ENCODE results near the genes ZFP82 and ZNF875.

DNA sequence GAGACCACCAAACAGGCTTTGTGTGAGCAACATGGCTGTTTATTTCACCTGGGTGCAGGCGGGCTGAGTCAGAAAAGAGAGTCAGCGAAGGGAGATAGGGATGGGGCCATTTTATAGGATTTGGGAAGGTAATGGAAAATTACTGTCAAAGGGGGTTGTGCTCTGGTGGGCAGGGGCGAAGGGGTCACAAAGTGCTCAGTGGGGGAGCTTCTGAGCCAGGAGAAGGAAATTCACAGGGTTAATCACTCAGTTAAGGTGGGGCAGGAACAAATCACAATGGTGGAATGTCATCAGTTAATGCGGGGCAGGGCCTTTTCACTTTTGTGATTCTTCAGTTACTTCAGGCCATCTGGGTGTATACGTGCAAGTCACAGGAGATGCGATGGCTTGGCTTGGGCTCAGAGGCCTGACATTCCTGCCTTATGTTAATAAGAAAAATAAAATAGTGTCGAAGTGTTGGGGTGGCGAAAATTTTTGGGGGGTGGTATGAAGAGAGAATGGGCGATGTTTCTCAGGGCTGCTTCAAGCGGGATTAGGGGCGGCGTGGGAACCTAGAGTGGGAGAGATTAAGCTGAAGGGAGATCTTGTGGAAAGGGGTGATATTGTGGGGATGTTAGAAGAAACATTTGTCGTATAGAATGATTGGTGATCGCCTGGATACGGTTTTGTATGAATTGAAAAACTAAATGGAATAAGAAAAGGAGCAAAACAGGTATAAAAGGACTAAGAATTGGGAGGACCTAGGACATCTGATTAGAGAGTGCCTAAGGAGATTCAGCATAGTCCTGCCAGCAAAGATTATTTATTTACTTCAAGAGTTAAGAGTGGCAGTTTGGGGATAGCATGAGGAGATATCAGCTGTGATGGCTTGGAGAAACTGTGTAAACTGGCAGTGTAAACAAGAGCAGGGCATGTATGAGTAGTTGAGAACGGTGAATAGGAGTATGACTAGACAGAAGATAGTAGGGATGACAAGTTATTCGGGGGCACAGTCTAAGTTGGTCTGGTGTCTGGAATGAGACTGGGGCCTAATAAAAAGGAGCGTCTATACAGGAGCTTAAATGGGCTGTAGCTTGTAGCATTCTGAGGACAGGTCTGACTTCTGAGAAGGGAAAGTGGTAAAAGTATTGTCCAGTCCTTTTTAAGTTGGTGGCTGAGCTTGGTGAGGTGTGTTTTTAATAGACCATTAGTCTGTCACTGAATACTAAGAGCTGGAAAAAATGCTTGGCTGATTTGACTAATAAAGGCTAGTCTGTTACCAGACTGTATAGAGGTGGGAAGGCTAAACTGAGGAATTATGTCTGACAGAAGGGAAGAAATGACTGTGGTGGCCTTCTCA lies 3.7 kb upstream of the COX7A1 start:
- RAMPAGE, long total RNA: no peak
- RRBS: no CpG with 5 or more reads among the region's 18 CpGs
PRO-cap:
- standard: no peak
- CoPRO, capped RNA only, 2 experiments: no peak in any of the 2 experiments
- CoPRO, capped and uncapped RNA, 2 experiments: no peak in any of the 2 experiments
- CoPRO, uncapped RNA only, 2 experiments: no peak in any of the 2 experiments
CAGE:
- cytosol, long polyA plus RNA: no peak
- long polyA plus RNA: no peak
- nucleolus, long total RNA: no peak
- nucleus, long polyA plus RNA: no peak

DNA sequence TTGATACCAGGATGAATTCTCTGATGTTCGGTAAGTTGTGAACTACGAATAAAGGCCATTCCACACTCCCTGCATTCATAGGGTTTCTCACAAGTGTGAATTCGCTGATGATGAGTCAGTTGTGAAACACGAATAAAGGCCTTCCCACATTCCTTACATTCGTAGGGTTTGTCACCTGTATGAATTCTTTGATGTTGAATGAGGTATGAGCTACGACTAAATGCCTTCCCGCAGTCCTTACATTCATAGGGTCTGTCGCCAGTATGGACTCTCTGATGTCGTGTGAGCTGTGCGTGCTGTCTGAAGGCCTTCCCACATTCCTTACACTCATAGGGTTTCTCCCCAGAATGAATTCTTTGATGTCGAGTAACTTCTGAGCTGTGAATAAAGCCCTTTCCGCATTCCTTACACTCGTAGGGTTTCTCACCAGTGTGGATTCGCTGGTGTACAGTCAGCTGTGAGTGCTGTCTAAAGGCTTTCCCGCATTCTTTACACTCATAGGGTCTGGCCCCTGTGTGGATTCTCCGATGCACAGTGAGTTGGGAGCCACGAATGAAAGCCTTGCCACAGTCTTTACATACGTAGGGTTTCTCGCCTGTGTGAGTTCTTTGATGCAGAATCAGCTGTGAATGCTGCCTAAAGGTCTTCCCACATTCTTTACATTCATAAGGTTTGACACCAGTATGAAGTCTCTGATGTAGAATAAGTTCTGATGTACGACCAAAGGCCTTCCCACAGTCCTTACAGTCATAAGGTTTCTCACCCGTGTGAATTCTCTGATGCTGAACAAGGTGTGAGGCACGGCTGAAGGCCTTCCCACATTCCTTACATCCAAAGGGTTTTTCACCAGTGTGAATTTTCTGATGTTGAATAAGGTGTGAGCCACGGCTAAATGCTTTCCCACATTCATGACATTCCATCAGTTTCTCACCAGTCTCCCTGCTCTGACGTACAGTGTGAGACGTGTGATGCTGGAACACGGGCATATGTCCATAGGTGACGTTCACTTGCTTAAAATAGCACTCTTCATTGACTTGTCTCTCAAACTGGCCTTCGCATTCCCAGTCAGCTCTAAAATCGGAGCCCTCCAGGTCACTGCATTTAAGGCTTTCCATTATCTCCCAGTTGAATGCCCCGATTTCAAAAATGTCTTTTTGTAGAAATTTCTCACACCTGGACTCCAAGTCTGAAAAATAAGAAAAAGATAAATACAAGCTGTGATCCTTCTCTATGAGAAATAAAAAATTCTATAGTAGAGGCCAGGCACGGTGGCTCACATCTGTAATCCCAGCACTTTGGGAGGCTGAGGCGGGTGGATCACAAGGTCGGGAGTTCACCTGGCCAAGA lies 30.8 kb upstream of the COX7A1 start:
- RAMPAGE, long total RNA: no peak
- RRBS: no CpG with 5 or more reads among the region's 33 CpGs
PRO-cap:
- standard: no peak
- CoPRO, capped RNA only, 2 experiments: no peak in any of the 2 experiments
- CoPRO, capped and uncapped RNA, 2 experiments: no peak in any of the 2 experiments
- CoPRO, uncapped RNA only, 2 experiments: no peak in any of the 2 experiments
CAGE:
- cytosol, long polyA plus RNA: no peak
- long polyA plus RNA: no peak
- nucleolus, long total RNA: no peak
- nucleus, long polyA plus RNA: no peak

DNA sequence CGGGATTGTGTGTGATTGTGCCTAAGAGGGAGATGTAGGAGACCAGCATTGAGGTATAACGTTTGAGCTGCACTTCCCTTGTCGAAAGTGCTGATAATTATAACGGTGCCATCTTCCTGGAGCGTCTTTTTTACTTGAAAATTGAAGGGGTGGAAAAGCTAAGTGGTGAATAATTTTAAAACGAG lies 407 bp downstream of the ZNF146 start:
- RAMPAGE, long total RNA: no peak
- RRBS: no CpG with 5 or more reads among the region's 6 CpGs
PRO-cap:
- standard: no peak
- CoPRO, capped RNA only, 2 experiments: no peak in any of the 2 experiments
- CoPRO, capped and uncapped RNA, 2 experiments: no peak in any of the 2 experiments
- CoPRO, uncapped RNA only, 2 experiments: no peak in any of the 2 experiments
CAGE:
- cytosol, long polyA plus RNA: no peak
- long polyA plus RNA: no peak
- nucleolus, long total RNA: no peak
- nucleus, long polyA plus RNA: no peak

- RAMPAGE, long total RNA: no peak
- RRBS: no CpG with 5 or more reads among the region's 7 CpGs
PRO-cap:
- standard: no peak
- CoPRO, capped RNA only, 2 experiments: no peak in any of the 2 experiments
- CoPRO, capped and uncapped RNA, 2 experiments: peak in 1 of 2 experiments; most common plus-strand start chr19:36237506 (in 1)
- CoPRO, uncapped RNA only, 2 experiments: peak in 2 of 2 experiments; most common plus-strand start chr19:36237440 (in 1)
CAGE:
- cytosol, long polyA plus RNA: no peak
- long polyA plus RNA: no peak
- nucleolus, long total RNA: no peak
- nucleus, long polyA plus RNA: no peak
These were observed 22.4 kb downstream of the ZNF146 start for GRCh38 chr19:36237000-36238062.

DNA sequence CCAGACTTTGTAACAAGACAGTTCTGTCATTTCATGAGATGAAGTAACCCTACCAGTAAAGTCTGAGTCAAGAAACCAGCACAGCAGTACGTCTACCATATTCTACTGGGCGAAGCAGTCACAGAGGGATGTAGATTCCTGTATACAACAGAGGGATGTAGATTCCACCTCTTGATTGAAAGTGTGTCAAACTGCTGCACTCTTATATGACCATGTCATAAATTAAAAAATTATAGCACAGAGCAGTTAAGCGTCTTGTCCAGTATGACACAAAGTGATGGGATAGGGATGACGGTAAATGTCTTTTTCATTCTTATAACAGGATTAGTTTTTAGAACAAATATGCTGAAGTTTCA lies 13.2 kb upstream of the ZFP14 start:
- RAMPAGE, long total RNA: no peak
- RRBS: no CpG with 5 or more reads among the region's 4 CpGs
PRO-cap:
- standard: no peak
- CoPRO, capped RNA only, 2 experiments: no peak in any of the 2 experiments
- CoPRO, capped and uncapped RNA, 2 experiments: no peak in any of the 2 experiments
- CoPRO, uncapped RNA only, 2 experiments: no peak in any of the 2 experiments
CAGE:
- cytosol, long polyA plus RNA: no peak
- long polyA plus RNA: no peak
- nucleolus, long total RNA: no peak
- nucleus, long polyA plus RNA: no peak

GRCh38 chr19:36417980-36419157 lies at the start of gene ZFP82:
Gene ZFP82, minus strand, starts transcription at chr19:36418644.
- RAMPAGE, long total RNA: start-site peak on the minus strand at chr19:36418637-36418648, 62 and 28 reads in 2 replicates
- RRBS: 21% methylated on average over 31 of the region's 88 CpGs
PRO-cap:
- standard: bidirectional peak, plus-strand start at chr19:36418715, minus-strand start at chr19:36418602; bidirectional peak, plus-strand start at chr19:36418893, minus-strand start at chr19:36418916
- CoPRO, capped RNA only, 2 experiments: peak in 2 of 2 experiments; most common plus-strand start chr19:36418678 (in 2); most common minus-strand start chr19:36418602 (in 1)
- CoPRO, capped and uncapped RNA, 2 experiments: peak in 2 of 2 experiments; most common plus-strand start chr19:36418671 (in 1); most common minus-strand start chr19:36418644 (in 2)
- CoPRO, uncapped RNA only, 2 experiments: peak in 1 of 2 experiments; most common plus-strand start chr19:36418715 (in 1); most common minus-strand start chr19:36418535 (in 1)
CAGE:
- cytosol, long polyA plus RNA: no peak
- long polyA plus RNA: no peak
- nucleolus, long total RNA: no peak
- nucleus, long polyA plus RNA: no peak

- RAMPAGE, long total RNA: no peak
- RRBS: no CpG with 5 or more reads among the region's 5 CpGs
PRO-cap:
- standard: no peak
- CoPRO, capped RNA only, 2 experiments: no peak in any of the 2 experiments
- CoPRO, capped and uncapped RNA, 2 experiments: no peak in any of the 2 experiments
- CoPRO, uncapped RNA only, 2 experiments: peak in 2 of 2 experiments; most common minus-strand start chr19:36449252 (in 1)
CAGE:
- cytosol, long polyA plus RNA: no peak
- long polyA plus RNA: no peak
- nucleolus, long total RNA: no peak
- nucleus, long polyA plus RNA: no peak
These were observed 30.8 kb upstream of the ZFP82 start for GRCh38 chr19:36449031-36449785.

DNA sequence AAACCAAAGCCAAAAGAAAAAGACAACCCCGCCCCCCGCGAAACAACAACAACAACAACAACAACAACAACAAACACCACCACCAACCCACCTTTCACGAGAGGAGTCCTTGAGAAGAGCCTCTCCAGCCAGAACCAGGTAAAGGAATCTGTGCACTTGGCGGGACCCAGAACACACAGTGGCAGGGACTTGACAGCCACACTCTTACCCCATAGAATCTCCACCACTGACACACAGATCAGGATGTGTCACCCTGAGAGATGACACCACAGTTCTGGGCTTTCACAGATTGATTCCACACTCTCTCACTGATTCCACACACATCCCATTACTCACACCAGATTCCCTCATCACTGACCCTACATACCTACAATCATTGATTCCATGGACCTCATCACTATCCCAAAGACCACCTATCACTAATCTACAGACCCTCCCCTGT lies 21.3 kb upstream of the ZNF875 start:
- RAMPAGE, long total RNA: no peak
- RRBS: no CpG with 5 or more reads among the region's 5 CpGs
PRO-cap:
- standard: no peak
- CoPRO, capped RNA only, 2 experiments: no peak in any of the 2 experiments
- CoPRO, capped and uncapped RNA, 2 experiments: no peak in any of the 2 experiments
- CoPRO, uncapped RNA only, 2 experiments: no peak in any of the 2 experiments
CAGE:
- cytosol, long polyA plus RNA: no peak
- long polyA plus RNA: no peak
- nucleolus, long total RNA: no peak
- nucleus, long polyA plus RNA: no peak

- RAMPAGE, long total RNA: no peak
- RRBS: 20% methylated on average over 1 of the region's 55 CpGs
PRO-cap:
- standard: unidirectional peak, plus-strand start at chr19:37334649
- CoPRO, capped RNA only, 2 experiments: peak in 1 of 2 experiments; most common plus-strand start chr19:37334649 (in 1)
- CoPRO, capped and uncapped RNA, 2 experiments: no peak in any of the 2 experiments
- CoPRO, uncapped RNA only, 2 experiments: no peak in any of the 2 experiments
CAGE:
- cytosol, long polyA plus RNA: no peak
- long polyA plus RNA: no peak
- nucleolus, long total RNA: no peak
- nucleus, long polyA plus RNA: no peak
These were observed at the start of gene ZNF875 for GRCh38 chr19:37334110-37335299. Gene ZNF875, plus strand, starts transcription at chr19:37334649.

DNA sequence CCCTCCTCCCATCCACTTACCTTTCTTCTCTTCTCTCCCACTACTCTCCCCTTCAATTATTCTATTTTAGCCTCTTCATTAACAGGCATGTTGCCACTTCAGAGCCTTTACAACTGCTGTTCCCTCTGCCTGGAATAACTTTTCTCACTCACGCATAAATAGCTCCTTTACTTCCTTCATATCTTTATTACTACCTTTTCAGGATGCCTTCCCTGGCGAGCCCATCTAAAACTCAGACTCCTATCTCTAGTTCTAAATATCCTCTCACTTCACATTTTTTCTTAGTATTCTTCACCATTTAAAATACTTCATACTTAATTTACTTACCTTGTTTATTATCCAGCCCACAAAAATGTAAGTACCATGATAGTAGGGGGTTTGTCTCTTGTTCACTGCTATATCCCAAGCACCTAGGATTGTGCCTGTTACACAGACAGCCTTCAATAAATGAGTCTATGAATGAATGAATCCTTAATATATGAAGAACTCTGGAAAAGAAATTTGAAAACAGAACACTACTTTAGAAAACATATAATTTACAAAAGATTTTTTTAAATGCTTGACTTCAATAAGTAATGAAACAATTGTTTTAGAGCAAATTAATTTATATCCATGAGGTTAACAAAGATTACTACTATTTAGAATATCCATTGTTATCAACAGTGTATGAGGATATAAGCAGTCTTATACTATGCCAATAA lies 2.1 kb downstream of the ZNF569 start:
- RAMPAGE, long total RNA: no peak
- RRBS: no CpG with 5 or more reads among the region's 2 CpGs
PRO-cap:
- standard: no peak
- CoPRO, capped RNA only, 2 experiments: no peak in any of the 2 experiments
- CoPRO, capped and uncapped RNA, 2 experiments: no peak in any of the 2 experiments
- CoPRO, uncapped RNA only, 2 experiments: no peak in any of the 2 experiments
CAGE:
- cytosol, long polyA plus RNA: no peak
- long polyA plus RNA: no peak
- nucleolus, long total RNA: no peak
- nucleus, long polyA plus RNA: no peak

DNA sequence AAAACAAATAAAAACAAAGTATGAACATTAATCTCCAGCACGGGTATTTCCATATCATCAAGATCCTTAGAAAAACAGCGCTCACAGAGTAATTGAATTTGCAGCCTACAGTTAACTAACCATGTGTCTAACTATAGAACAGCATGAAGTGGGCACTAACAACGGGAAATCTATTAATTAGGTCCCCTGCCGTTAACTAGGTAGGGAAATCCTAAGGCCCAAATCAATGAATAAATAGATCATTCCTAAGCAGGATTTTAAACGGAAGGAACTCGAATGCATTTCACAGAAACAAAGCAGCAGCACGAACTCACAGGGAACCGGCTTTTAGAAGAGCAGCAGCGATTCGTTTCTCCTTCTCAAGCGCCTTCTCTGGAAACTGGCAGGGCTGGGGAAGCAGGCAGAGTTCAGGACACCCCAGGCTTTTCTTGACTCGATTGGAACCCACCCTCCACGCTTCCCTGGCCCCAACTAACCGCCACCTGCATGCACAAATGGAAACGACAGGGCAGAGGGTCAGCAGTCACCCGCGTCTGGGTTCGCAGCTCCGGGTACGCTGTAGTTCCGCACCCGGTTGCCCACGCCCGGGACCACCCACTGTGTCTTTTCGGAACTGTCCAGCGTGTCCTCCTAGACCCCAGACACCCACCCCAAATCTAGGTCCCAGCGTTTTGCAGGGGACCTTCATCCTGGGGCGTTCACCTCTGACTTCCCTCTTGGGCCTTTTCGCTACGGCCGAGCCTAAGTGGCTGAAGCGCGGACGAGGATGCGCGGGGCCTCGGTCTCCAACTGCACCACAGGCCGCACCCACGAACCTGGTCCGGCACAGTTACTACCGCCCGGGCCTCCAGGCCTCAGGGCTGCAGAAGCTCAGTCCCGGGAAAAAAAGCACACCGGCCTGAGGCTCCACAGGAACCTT lies 608 bp downstream of the ZFP30 start:
- RAMPAGE, long total RNA: no peak
- RRBS: 0% methylated on average over 2 of the region's 44 CpGs
PRO-cap:
- standard: bidirectional peak, plus-strand start at position 493 of the sequence, minus-strand start at position 351 of the sequence
- CoPRO, capped RNA only, 2 experiments: no peak in any of the 2 experiments
- CoPRO, capped and uncapped RNA, 2 experiments: no peak in any of the 2 experiments
- CoPRO, uncapped RNA only, 2 experiments: no peak in any of the 2 experiments
CAGE:
- cytosol, long polyA plus RNA: no peak
- long polyA plus RNA: no peak
- nucleolus, long total RNA: no peak
- nucleus, long polyA plus RNA: no peak

GRCh38 chr19:37986402-37986891 lies 79.4 kb downstream of the SIPA1L3 start:
- RAMPAGE, long total RNA: no peak
- RRBS: no CpG with 5 or more reads among the region's 9 CpGs
PRO-cap:
- standard: no peak
- CoPRO, capped RNA only, 2 experiments: no peak in any of the 2 experiments
- CoPRO, capped and uncapped RNA, 2 experiments: no peak in any of the 2 experiments
- CoPRO, uncapped RNA only, 2 experiments: no peak in any of the 2 experiments
CAGE:
- cytosol, long polyA plus RNA: no peak
- long polyA plus RNA: no peak
- nucleolus, long total RNA: no peak
- nucleus, long polyA plus RNA: no peak

DNA sequence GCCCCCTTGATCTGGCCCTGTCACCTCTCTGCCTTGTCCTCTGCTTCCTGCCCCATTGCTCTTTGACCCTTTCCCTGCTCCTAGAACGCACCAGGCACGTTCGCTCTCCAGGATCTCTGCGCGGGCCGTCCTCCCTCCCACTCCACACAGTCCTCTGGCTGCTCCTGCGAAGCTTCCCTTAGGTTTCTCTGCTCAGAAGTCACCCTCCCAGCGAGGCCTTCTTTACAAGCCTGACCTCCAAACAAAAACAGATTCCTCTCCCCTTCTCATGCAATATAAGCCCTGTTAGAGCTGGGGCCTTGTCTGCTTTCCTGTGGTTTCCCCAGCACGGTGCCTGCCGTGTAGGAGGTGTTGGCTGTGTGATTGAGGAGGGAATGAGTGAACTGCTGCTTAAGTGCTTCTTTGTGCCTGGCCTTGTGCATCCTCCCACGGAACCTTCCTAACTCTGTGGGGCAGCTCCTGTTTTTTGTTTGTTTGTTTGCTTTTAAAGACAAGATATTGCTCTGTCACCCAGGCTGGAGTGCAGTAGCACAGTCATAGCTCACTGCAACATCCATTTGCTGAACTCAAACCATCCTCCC lies 81.8 kb downstream of the SIPA1L3 start:
- RAMPAGE, long total RNA: no peak
- RRBS: no CpG with 5 or more reads among the region's 11 CpGs
PRO-cap:
- standard: no peak
- CoPRO, capped RNA only, 2 experiments: no peak in any of the 2 experiments
- CoPRO, capped and uncapped RNA, 2 experiments: no peak in any of the 2 experiments
- CoPRO, uncapped RNA only, 2 experiments: no peak in any of the 2 experiments
CAGE:
- cytosol, long polyA plus RNA: no peak
- long polyA plus RNA: no peak
- nucleolus, long total RNA: no peak
- nucleus, long polyA plus RNA: no peak

DNA sequence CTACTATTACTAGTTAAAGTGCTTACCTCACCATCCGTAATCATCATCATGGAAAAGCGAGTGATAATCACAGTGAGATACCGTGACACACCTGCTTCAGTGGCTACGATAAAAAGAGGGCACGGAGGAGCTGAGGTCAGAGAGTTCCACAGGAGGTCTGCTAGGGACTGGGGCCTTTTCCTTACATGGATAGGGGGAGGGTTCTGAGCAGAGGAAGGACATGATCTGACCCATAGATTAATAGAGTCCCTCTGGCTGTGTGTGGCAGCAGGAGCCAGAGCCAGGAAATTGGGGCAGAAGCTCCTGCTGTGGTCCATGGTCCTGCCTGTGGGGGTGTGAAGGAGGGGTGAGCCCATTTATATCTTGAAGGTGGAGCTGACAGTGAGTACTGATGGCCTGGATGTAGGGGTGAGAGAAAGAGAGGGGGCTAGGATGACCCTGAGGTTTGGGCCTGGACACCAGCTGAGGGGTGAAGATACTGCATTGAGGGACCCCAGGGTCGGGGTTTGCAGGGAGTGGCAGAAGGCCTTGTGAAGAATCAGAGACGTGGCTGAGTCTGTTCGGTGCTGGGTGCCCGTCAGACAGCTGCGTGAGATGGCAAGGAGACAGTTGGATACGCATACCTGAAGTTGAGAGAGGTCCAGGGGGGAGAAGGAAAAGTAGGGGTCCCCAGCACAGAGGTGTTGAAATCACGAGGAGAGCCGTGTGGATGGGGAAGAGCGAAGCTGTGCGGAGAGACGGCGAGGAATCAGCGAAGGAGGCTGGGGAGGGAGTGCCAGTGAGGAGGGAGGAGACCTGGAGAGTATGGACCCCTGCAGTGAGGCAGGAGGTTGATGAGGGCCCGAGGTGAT lies 136.9 kb downstream of the SIPA1L3 start:
- RAMPAGE, long total RNA: no peak
- RRBS: no CpG with 5 or more reads among the region's 19 CpGs
PRO-cap:
- standard: no peak
- CoPRO, capped RNA only, 2 experiments: no peak in any of the 2 experiments
- CoPRO, capped and uncapped RNA, 2 experiments: no peak in any of the 2 experiments
- CoPRO, uncapped RNA only, 2 experiments: no peak in any of the 2 experiments
CAGE:
- cytosol, long polyA plus RNA: no peak
- long polyA plus RNA: no peak
- nucleolus, long total RNA: no peak
- nucleus, long polyA plus RNA: no peak

DNA sequence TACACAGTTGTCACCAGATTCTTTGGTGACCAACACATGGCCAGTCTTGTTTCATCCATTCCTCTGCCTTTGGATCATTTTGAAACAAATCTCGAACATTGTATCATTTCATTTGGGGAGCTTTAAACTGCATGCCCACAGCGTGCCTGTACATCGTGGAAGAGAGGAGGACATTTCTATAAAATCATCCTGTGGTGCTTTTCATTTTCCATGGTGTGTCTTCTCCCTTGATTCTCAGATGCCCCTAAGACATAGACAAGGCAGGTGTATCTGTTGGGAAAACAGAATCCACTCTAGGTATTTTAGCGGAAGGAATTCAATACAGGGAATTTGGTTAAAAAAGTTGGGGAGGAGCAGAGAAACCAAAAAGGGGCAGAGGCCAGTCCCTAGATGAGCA lies 145.0 kb downstream of the SIPA1L3 start:
- RAMPAGE, long total RNA: no peak
- RRBS: no CpG with 5 or more reads among the region's 4 CpGs
PRO-cap:
- standard: no peak
- CoPRO, capped RNA only, 2 experiments: no peak in any of the 2 experiments
- CoPRO, capped and uncapped RNA, 2 experiments: no peak in any of the 2 experiments
- CoPRO, uncapped RNA only, 2 experiments: no peak in any of the 2 experiments
CAGE:
- cytosol, long polyA plus RNA: no peak
- long polyA plus RNA: no peak
- nucleolus, long total RNA: no peak
- nucleus, long polyA plus RNA: no peak

DNA sequence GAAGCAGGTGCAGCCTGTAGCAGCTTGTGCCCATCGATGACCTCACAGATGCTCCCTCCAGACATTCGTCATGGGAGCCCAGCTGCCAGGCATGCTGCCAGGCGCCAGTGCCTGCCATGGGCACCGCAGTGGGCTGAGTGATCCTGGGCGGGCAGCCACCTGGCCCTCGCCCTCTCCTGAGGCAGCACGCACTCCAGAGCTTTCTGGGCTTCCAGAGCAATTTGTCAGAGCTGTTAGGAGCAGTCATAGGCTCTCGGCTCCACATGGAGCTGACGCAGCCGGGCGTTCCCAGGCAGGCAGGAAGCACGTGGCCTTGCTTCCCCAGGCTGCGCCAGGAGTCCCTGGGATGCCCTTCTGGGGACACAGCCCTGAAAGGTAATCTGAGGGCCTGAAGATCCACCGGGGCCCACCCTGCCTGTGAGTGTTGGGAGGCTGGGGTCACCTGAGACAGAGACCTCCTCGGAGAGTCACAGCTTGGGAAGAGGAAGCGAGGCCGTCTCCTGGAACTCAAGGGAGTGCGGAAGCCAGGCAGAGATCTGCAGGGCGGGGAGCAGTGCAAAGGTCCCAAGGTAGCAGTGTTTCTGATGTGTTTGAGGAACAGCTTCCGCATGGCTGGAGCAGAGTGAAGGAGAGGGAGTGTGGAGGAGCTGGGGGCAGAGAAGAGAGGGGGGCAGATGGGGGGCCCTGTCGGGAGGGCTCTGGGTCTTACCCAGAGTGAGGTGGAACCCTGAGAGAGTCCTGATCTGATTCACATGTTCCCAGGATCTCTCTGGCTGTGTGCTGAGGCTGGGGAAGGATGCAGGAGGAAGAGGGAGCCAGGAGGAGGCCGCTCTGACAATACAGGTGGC lies 50.5 kb downstream of the DPF1 start:
- RAMPAGE, long total RNA: no peak
- RRBS: no CpG with 5 or more reads among the region's 22 CpGs
PRO-cap:
- standard: no peak
- CoPRO, capped RNA only, 2 experiments: no peak in any of the 2 experiments
- CoPRO, capped and uncapped RNA, 2 experiments: no peak in any of the 2 experiments
- CoPRO, uncapped RNA only, 2 experiments: no peak in any of the 2 experiments
CAGE:
- cytosol, long polyA plus RNA: no peak
- long polyA plus RNA: no peak
- nucleolus, long total RNA: no peak
- nucleus, long polyA plus RNA: no peak